GM23338 (cell line): ENCODE measurements around the gene MRPL46.

GRCh38 chr15:85106231-85107427 is 125.0 kb downstream of the PDE8A start:
- PRO-cap = no peak
- RAMPAGE, long total RNA = no peak

DNA sequence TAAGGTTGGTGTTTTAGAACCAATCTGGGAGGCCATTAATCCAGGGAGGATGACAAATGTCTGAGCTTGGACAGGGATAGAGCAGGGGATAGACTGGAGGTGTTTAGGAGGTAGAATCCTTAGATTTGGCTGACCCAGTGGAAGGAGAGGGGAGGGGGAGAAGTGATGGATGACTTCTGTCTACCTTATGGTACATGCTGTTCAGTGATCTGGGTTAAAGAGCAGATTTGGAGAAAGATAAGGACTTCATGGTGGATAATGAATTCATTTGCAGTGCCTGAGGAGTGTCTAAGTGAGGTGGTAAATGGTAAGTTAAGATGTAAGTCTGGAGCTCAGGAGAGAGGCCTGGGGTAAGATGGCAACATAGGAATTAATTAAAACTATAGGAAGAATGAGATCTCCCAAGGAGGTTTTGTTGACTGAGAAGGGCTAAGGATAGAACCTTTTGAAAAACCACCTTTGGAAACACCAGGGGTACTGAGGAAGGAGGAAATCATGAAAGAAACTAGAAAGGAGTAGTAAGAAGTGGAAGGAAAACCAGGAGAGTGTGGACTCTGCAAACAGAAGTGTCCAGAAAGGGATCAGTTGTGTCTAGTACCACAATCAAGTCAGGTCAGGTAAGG is 125.9 kb downstream of the PDE8A start:
- PRO-cap = no peak
- RAMPAGE, long total RNA = no peak

- PRO-cap = no peak
- RAMPAGE, long total RNA = no peak
Observed at GRCh38 chr15:85256067-85256983, 124.1 kb upstream of the AKAP13 start.

- PRO-cap = no peak
- RAMPAGE, long total RNA = no peak
Observed at GRCh38 chr15:85344699-85344960, 35.8 kb upstream of the AKAP13 start.

GRCh38 chr15:85543541-85544437 is 163.4 kb downstream of the AKAP13 start:
- PRO-cap = no peak
- RAMPAGE, long total RNA = no peak

GRCh38 chr15:85614001-85614474 is 180.7 kb downstream of the KLHL25 start:
- PRO-cap = no peak
- RAMPAGE, long total RNA = no peak

- PRO-cap = no peak
- RAMPAGE, long total RNA = no peak
Observed at GRCh38 chr15:85760705-85761459, 33.8 kb downstream of the KLHL25 start.

DNA sequence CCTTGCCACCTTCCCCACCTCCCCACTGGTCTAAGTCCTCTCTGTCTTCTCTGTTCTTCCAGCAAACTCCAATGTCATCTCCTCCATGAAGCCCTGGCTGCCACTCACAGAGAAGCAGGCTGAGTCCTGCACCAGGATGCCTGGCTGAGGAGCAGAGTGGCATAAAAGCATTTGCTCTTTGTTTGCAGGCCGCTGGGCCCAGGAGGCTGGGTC is 43.1 kb upstream of the KLHL25 start:
- PRO-cap = no peak
- RAMPAGE, long total RNA = no peak

DNA sequence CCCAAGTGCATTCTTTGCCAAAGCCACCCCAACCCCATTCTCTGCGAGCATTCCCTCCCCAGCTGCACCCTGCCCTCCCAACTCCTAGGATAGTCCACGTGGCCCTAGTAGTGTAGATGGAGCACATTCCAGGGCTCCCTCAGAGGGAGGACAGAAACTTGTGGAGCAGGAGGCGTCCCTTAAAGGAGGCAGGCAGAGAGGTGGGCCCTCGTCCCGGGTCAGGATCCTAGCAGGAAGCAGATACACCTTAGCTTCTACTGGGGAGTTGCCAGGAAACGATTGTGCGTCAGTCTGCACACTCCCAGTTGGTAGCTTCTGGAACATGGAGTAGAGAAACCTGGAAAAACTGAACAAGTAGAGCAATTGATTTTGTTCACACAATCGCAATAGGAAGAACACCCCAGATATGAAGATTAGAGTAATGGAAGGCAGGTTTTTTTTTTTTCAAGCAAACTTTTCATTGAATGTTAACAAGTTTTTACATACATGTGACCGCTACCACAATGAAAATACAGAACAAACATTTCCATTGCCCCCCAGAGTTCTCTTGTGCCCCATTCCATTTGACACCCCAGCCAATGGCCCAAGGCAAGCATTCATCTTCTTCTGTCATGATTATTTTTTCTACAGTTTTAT is 44.0 kb upstream of the KLHL25 start:
- PRO-cap = no peak
- RAMPAGE, long total RNA = no peak

GRCh38 chr15:86528034-86528346 is 448.3 kb downstream of the AGBL1 start:
- PRO-cap = unidirectional peak, plus-strand start at chr15:86528090
- RAMPAGE, long total RNA = no peak

GRCh38 chr15:86635352-86635618 is 555.6 kb downstream of the AGBL1 start:
- PRO-cap = no peak
- RAMPAGE, long total RNA = no peak

DNA sequence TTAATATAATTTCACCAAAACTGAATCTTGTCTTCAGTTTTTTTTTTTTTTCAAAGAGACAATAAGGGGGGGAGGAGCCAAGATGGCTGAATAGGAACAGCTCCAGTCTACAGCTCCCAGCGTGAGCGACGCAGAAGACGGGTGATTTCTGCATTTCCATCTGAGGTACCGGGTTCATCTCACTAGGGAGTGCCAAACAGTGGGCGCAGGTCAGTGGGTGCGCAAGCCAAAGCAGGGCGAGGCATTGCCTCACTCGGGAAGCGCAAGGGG is 792.9 kb downstream of the NTRK3 start:
- PRO-cap = unidirectional peak, plus-strand start at position 66 of the sequence
- RAMPAGE, long total RNA = no peak

DNA sequence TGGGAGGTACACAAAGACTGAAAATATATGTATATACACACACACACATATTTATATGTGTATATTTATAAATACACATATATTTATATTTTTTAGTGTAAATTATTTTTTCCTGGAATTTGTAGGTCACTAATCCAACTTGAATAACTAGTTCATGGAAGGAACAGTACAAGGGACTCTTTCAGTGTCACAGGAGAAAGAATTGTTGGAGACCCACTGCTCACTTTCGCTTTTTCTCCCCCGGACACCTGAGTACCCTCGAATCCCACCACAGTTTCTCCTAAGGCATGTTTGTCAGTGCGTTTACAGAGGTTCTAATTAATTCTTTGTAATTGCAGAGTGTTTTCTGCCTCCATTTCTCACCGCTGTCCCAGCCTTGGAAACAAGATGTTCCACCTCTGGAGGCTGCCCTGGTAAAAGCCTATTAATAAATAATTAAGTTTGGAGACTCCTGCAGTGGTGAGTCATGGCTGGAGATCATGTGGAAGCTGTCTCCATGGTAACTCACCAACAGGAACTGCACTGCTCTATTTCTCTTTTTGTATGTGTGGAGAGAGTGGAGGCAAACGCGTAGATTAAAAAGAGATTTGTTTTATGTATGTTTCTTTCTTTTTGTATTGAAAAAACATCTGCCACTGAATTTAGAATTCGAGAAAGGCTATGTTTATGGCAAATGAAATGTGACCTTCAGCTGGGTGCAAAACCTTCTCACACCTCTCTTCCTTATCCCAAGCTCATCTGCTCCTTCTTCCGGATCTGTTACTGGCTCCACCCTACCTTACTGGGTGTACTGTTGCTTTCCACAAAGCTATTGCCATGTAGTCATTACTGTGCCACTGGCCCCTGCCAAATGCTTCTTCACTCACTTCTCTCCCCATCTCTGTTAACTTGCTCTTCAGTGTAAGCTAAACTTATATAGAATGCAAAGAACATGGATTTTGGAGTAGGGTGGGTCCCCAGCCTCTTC is 778.8 kb downstream of the NTRK3 start:
- PRO-cap = no peak
- RAMPAGE, long total RNA = no peak

- PRO-cap = no peak
- RAMPAGE, long total RNA = no peak
Observed at GRCh38 chr15:87951302-87951564, 305.3 kb downstream of the NTRK3 start.

GRCh38 chr15:88466857-88467590 is at the start of gene MRPL46:
Gene MRPL46, minus strand, starts transcription at chr15:88467388.
- PRO-cap = bidirectional peak, plus-strand start at chr15:88467142, minus-strand start at chr15:88467183; bidirectional peak, plus-strand start at chr15:88467421, minus-strand start at chr15:88467388
- RAMPAGE, long total RNA = no peak

DNA sequence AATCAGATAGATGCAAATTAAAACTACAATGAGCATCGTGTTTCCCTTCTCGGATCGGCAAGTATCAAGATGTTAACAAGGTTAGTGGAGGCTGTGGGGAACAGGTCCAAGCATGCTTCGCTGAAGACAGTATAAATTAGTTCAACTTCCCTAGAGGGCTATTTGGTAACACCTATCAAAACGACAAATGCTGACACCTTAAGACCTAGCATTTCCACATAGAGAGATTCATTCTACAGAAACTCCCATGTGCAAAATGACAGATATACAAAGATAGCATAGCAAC is 449 bp upstream of the MFGE8 start:
- PRO-cap = bidirectional peak, plus-strand start at position 227 of the sequence, minus-strand start at position 138 of the sequence
- RAMPAGE, long total RNA = no peak

DNA sequence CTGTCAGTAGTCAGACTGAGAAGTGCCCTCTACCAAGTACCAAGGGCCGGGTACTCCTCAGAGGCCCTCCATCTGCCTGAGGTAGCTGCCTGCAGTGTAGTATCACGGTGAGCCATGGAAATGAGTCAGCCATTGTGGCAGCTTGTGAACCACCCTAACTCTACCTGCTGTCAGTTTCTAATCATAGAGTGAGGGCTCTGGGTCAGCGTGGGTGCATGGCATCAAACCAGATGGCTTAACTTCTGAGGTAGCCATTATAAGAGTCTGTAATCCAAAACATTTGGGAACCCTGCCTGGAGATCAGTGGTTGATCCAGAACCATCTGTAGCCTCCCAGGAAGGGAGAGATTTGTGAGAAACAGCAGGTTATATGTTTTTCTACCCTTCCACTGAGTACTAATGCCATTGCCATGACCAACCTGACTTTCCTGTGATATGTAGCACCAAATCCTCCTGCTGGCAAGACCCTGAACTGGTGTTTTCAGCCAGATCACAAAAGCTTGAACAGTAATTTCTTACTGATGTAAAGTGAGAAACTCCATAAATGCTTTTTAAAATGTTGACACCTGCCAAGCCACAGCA is 38.9 kb downstream of the ABHD2 start:
- PRO-cap = no peak
- RAMPAGE, long total RNA = no peak

DNA sequence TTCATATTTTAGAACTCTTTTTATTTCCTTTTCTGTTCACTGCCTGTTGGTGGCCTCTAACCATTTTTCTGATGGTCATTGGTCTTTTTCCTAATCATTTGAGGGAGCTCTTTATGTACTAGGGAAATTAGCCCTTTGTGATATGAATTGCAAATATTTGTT is 45.2 kb downstream of the ABHD2 start:
- PRO-cap = no peak
- RAMPAGE, long total RNA = no peak

DNA sequence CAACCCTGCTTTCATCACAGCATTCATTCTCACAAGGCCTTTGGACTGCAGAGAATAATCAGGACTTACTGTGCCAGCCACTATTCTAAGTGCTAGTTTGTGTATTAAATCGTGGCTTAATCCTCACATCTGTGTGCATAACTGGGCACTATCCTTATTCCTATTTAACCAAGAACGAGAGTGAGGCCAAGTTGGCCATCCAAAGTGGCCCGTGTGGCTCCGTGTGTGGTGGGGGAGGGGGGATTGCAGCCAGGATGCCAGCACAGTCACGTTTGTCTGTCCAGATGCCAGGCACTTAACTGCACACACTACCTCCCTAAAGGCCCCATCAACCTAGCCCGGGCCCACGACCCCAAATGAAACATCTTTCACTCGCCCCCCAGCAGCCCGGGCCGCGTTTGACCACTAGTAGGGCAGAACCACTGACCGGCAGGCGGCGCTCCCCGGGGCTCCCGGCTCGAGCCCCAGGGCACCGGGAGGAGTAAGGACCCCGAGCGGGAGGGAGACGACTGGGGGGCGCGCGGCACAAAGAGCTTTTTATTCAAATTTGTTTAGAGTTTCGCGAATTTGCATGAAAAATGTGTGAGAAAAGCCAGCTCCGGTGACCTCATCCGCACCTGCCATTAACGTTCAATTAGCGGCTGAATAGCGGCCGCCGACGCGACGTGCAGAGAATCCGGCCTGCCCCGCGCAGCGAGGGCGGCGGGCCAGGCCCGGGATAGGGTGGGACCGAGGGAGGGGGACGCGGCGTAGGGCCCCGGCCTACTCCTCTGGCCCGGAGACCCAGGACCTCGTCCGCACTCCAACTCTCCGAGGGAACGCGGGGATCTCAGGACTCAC is 64.6 kb upstream of the POLG start:
- PRO-cap = unidirectional peak, plus-strand start at position 633 of the sequence
- RAMPAGE, long total RNA = no peak

DNA sequence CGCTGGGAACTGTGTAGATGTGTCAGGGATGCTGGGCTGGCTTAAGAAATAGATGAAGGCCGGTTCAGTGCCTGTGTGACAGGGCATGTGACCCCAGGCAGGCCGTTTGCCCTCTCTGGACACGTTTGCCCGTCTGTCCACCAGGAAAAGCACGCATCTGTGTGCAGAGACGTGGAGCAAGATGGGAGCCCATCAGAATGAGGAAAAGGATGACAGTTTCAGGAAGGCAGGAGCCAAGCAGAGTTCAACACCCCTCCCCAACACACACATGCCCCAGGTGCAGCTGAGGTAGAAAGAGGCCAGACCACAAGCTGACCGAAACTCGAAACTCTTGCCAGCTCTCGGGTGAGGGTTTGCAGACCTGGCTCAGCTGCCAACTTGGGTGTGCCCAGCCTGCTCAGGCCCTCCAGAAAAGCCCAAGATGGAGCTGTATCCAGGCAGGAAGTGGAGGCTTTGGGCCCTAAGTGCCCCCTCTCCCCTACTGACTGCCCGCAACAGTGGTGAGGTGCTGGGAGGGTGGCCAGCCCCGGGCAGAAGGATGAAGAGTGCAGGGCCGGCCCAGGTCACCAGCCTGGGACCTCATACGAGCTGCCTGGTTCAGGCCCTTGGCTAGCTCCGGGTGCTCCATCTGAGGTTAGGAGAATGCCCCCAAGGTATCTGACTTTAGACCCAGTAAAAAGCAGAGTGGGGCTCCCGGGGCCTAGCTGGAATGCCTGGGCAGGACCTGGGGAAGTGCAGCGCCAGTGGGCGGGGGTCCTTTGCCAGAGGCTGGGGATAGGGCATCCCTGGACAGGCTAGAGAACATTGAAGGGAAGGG is 10.2 kb upstream of the MESP1 start:
- PRO-cap = no peak
- RAMPAGE, long total RNA = no peak